Measurements from ENCODE around the genes ZNF385A, MUCL1 and OR6C2.

DNA sequence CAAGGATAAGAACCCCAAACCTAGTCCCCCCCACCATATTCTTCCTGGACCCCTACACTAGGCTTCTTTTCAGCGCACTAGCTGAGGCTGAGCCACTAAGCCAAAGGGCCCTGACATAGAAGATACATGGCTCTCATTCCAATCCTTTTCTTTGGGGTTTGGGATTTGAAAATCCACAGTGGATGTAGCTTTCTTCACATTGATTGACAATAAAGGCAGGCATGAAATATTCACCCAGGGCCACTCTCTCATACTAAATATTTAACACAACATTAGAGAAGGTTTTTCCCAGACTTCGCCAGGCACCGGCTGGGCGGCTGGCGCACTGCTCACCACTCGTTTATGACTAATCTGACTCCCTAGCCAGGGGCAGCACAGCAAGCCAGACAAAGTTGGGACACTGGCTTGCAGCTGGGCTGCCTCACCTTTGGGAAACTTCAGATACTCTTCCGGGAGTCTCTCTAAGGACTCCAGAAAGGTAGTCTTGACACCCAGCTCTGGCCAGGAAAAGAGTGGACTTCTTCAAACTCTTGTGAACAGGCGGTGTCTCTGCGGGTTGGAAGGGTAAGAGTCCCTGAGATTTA is 725 bp upstream of the HOXC11 start:
- RRBS: no CpG with 5 or more reads among the region's 9 CpGs

- RRBS: no CpG with 5 or more reads among the region's 17 CpGs
These were observed 2.2 kb downstream of the HOXC10 start for GRCh38 chr12:53987046-53987565.

GRCh38 chr12:54134094-54134371 is 54.8 kb downstream of the SMUG1 start:
- RRBS: no CpG with 5 or more reads among the region's 7 CpGs

- RRBS: no CpG with 5 or more reads among the region's 4 CpGs
These were observed 1.5 kb downstream of the SMUG1 start for GRCh38 chr12:54187026-54187856.

DNA sequence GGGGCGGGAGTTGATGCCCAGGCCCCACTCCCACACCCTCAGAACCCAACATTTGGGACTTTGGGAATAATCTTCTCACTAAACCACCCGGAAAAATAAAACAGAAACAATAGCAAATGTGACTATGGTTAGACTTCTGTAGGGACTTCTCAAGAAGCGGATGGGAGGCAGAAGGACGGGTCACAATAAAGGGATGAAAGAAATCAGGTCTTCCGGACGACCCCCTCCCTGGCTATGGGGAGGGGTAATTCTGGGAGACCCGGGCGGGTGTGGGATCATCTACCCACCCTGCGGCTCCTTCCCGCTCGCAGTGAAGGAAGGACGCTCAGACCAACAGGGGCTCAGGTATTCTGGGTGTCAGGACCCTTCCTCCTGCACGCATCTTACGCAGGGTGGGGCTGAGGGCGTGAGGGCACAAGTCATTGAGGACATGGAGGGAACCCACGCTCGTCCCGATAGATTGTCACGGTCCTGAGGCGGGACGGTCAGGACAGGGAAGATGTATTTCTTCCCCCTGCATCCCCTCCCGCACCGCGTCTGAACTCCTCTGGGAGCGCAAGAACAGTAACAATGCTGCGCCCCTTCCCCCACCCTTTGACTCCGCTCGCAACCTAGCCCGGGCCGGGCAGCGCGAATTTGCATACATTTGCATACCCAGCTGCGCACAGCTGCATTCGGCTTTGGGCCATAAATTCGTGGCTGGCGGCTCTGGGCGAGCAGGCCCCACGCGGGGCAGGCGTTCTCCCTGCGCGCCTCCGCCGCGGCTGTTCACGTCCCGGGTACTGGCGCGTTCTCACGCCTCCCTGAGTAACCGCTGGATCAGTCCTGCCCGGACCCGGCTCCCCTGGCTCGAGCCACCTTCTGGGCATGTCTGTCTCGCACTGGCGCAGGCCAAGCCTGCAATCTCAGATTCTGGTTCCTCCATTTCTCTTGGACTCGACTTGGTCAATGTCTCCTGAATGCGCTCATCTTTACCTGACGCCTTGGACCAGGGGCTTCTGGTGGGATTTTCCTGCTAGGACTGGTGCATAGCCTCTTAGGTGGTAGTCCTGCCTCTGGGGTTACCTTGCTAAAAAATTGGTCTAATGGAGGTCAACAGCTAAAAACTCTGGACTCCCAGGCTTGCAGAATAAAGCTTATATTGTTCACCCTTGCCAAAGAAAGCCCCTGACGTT is 29.0 kb upstream of the SMUG1 start:
- RRBS: 15% methylated on average over 6 of the region's 60 CpGs

GRCh38 chr12:54229532-54230197 is 40.9 kb upstream of the SMUG1 start:
- RRBS: no CpG with 5 or more reads among the region's 7 CpGs

- RRBS: no CpG with 5 or more reads among the region's 17 CpGs
These were observed 44.8 kb upstream of the SMUG1 start for GRCh38 chr12:54233412-54234128.

DNA sequence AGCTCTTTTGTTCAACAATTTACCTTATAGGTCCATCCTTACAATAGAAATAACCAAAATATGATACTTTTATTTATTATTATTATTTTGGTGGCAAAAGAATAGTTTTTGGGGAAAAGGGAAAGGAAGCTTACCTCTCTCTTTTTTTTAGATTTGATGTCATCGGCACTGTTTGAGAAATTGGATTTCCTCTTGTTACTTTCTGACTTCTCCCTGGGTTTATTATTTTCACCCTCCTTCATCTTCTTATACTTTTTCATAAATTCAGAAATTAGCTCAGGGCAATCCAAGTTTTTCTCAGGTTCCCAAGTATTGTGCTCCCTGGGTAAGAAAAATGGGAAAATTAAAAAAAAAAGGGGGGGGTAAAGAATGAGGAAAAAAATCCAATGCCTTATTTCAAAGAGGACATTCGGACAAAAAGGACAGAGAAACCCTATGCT is 28.0 kb downstream of the CBX5 start:
- RRBS: no CpG with 5 or more reads among the region's 2 CpGs

DNA sequence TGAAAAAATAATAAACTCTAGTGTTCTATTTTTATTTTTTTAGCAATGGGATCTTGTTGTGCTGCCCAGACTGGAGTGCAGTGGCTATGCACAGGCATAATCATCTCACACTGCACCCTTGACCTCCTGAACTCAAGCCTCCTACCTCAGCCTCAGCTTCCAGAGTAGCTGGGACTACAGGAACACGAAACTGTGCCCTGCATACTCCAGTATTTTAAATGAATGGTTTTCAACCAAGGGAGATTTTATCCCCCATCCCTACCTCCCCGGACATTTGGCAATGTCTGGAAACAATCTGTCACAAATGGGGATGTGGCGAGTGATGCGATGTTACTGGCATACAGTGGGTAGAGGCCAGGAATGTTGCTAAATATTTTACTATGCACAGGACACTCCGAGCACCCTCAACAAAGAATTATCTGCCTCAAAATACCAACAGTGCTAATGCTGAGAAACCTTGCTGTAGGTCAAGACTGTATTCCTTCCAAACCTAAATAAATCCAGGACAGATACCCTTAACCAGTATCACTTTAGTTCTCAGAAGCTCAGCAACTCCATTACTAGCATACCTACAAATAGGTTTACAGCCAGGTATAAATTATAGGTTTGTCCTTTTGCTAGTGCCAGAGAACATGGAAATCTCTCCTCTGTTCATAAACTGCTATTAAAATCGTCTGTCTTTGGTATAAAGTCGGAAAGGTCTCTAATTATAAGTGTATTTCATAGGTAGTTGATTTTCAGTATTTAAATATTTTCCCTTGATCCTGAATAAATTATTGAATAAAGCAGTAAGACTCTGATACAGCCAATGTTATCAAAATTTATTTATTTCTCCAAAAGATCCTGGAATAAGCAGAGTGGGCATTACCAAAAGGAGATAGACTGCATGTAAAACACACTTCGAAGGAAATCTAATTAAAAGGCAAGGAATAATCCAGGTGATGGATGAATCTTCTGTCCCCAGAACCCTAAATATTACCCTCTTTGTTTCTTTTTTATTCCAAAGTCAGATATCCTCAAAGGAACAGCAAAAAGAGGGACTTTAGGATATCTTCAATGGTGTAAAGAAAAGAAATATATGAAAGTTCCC is 1.8 kb downstream of the CBX5 start:
- RRBS: no CpG with 5 or more reads among the region's 8 CpGs

DNA sequence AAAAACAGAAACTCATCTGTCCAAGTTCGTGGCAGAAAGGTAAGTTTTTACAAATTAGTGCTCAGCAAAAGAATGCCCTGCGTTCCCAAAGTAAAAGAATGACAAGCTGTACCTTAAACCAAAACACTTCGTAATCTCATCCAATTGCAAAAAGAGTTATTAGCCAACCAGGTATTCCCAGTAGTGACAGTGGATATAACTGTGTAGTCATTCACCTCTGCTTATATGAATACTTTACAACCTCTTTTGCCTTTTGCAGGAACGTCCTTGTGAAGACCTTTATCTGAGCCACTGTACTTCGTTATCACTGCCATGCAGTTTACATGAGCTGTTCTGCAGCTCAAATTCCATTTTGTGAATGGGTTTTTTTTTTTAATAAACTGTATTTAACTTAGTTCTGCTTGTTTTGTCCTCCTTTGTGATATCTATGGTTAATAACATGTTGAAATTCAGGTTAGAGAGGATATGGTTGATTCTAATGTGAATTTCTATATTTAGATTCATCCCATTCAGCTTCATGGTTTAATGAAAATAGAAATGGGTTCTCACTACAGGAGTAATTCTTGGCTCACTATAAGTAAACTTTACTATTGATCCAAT is 6.3 kb downstream of the HNRNPA1 start:
- RRBS: no CpG with 5 or more reads among the region's 5 CpGs

DNA sequence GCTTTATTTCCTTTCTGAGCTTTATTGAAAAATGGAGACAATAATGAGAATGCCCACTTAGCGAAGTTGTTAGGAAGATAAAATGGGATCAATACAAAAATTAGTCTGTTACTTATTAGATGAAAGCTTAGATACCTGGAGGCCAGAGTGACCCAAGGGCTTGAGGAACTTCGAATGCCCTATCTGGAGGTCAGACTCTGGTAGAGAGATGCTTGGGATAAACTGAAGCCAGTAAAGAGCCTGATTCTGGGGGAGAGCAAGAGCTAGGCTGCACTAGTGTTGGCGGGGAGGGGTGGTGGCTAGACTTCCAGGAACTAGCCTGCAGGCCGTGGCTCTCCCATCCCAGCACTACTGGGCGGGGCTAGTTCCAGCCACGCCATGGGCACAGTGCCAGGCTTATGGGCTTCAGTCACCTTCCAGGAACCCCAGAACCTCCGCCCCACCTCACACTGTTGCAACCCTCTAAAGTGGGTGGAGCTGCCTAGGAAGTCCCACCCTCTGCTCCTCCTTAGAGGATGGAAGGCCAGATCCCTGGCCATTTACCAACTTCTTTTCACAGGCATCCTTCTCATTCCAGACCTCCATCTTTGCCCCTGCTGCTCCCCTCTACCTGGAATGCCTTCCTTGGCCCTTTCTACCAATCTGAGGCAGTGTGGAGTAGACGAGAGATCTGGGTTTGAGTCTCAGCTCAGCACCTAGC is 6.2 kb upstream of the NFE2 start:
- RRBS: no CpG with 5 or more reads among the region's 8 CpGs

DNA sequence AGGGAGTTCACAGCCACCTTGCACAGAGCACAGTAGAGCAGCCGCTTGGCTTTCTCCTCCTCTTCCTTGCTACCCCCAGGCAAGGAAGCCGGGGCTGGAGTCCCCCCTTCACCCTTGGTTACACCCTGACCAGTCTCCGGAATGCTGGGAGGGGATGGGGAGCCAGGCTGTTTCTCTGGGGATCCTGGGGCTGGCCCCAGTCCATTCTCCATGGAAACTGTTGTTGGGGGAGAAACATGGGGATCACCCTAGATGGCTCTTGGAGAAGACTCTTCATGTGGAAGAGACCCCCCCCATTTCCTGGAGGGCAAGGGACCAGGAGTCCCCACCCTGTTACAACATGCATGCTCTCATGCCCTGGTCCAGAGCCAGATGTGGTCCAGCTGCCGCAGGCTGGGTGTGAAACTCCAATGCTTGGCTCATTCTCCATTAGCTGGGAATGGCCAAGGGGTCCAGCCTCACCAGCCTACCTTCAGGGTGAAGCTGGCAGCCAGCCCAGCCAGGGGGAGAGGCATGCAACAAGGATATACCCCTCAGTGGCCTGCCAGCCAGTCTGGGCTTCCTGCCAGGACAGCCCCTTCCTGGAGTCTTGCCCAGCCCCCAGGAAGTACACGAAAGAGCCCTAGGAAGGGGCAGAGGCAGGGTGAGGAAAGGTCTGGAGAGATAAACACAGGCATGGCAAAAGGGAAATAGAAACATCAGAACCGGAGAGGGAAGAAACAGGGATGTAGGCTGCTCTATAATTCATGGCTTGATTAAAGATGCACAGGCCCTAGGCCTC is 7.4 kb upstream of the GPR84 start:
- RRBS: 100% methylated on average over 1 of the region's 6 CpGs

DNA sequence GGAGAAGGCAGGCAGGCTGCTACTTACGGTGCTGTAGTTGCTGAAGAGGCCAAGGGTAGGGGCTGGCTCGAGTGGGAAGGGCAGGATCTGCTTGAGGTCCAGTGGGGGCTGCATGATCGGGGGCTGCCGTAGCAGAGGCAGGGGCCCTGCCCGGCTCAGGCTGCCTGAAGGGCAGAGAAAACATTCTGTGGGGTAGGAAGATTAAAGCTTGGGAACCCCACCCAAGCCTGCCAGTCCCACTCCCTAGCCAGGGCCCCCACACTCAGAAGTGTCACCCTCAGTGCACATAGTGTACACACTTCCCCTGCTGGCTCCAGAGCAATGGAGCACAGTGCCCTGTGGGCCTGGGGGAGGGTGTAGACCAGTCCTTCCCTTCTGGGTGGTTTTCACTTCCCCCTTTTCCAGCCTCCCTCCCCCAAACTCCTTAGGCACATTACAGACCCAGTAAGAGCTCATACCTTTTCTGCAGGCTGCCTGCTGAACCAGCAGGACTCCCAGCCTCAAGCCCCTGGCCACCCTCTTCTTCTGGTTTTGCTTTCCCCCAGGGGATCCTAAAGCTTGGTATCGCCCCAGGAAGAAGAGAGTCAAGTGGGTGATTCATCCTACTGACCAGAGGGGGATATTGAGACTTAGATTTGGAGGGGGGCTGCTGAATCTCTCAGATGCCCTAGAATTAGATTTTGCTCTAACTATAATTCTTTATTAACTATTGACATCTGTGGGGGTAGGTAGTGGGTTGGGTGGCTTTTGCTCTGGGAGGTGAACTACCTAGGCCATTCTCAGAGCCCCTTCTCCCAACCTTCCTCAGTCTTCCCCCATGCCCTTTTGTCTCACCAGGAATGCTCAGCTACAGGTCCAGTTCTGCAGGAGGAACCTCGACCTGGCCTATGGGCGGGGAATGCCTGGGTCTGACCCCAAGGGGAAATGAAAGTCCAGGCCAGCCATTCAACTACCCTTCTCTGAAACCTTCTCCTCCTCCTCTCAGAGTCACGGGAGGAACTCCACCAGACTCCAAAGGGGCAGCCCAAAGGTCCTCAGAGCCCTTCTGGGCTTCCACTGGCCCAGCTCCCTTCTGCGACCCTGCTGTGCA is at the start of gene ZNF385A:
ZNF385A (minus strand) TSS at position 333 of the 1,090 bp plus-strand sequence.
- RRBS: no CpG with 5 or more reads among the region's 10 CpGs

GRCh38 chr12:54397770-54398766 is 13.5 kb upstream of the ZNF385A start:
- RRBS: no CpG with 5 or more reads among the region's 11 CpGs

- RRBS: no CpG with 5 or more reads among the region's 3 CpGs
These were observed 6.3 kb downstream of the ITGA5 start for GRCh38 chr12:54412766-54413092.

- RRBS: no CpG with 5 or more reads among the region's 5 CpGs
These were observed 13.6 kb downstream of the PDE1B start for GRCh38 chr12:54563005-54563398.

DNA sequence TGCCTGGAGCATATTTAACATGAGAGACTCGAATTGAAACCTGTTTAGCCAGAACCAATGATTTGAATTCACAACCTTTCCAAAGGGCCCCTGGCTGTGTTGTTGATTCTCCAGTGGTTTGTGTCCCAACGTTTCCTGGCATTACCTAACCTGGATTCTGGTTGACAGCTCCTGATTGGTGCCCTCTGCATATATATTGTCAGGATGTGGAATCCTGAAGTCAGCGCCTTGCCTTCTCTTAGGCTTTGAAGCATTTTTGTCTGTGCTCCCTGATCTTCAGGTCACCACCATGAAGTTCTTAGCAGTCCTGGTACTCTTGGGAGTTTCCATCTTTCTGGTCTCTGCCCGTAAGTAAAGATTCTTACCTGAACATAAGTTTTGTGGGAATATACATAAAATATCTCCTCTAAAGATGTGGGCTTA is at the start of gene MUCL1:
MUCL1 (plus strand) TSS at position 223 of the 423 bp plus-strand sequence.
- RRBS: no CpG with 5 or more reads among the region's 4 CpGs

DNA sequence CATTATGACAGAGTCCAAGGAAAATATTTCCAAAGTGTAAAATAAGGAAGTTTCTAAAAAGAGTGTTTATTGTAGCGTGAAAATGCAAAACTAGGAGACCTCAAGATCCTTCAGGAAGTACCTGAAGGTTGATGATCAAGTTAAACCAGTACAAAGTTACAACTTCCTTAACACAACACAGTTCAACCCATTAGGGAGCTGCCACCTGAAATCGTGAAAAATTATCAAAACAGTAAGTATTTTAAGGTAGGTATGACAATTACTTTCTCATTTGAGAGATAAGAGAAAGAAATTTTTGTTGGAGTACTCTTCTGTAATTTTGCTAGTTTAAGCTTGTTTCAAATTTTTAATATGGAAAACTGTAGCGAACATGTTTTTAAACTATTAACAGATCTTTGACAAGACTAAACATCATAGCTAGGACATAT is at the start of gene OR6C2:
OR6C2 (plus strand) TSS at position 163 of the 428 bp plus-strand sequence.
- RRBS: no CpG with 5 or more reads among the region's 3 CpGs

DNA sequence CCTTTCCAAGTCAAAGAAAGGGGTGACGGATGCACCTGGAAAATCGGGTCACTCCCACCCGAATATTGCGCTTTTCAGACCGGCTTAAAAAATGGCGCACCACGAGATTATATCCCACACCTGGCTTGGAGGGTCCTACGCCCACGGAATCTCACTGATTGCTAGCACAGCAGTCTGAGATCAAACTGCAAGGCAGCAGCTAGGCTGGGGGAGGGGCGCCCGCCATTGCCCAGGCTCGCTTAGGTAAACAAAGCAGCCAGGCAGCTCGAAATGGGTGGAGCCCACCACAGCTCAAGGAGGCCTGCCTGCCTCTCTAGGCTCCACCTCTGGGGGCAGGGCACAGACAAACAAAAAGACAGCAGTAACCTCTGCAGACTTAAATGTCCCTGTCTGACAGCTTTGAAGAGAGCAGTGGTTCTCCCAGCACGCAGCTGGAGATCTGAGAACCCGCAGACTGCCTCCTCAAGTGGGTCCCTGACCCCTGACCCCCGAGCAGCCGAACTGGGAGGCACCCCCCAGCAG is 7.9 kb upstream of the OR6C68 start:
- RRBS: no CpG with 5 or more reads among the region's 17 CpGs

All from retinal pigment epithelial cell (primary cell).